Mesenteric fat pad (tissue), 1 donor: ENCODE data around the genes OR10T2, PYDC5 and OR10J1.

DNA sequence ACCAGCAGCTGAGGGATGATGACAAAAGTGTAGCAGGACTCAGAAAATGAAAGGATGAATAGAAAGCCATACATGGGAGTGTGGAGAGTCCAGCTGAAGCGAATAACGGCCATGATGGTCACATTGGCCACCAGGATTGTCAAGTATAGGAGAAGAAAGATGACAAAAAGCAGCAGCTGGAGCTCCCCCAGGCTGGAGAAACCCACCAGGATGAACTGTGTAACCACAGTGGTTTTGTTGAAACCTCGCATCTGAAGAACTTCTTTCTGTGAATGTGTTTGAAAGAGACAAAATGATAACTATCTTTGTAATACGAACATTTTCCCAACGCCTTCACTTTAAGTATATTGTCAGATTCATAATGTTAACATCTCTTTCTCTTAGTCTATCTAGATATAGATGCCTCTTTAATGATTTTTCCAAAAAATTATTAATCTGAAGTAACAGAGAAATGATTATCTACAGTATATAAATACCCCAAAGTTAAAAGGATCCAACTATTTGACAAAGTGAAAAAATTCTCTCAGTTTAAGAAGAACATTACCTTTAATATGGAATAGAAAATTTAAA lies at the start of gene OR10T2:
TSS of gene OR10T2 (minus strand) at position 251 of the 570 bp plus-strand sequence.
- PRO-cap = no peak

DNA sequence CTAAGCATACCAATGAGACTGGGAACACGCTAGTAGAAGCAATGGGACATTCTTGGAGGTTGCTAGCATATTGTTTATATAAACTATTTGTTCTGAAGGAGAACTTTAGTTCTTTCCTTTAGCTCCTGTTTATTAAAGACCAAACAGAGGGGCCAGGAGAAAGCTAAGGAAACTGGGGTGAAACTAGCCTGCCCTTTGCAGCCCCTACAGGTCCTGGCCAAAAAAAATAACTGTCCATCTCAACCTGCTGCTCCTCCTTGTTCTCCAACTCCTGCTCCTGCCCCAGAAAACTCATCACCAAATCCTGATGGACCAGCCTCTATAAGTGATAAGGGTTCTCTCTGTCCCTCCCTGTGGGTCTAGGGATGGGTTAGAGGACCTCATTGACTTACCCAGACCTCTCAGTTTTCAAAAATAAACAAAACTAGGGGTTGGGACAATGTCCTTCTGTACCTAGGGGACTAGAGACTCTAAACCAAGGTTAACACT lies 10.4 kb upstream of the OR6K3 start:
- PRO-cap = no peak

GRCh38 chr1:158932180-158932634 lies 855 bp downstream of the PYHIN1 start:
- PRO-cap = no peak

GRCh38 chr1:159002452-159003000 lies at the start of gene PYDC5:
TSS of gene PYDC5 (minus strand) at chr1:159002751.
- PRO-cap = no peak

DNA sequence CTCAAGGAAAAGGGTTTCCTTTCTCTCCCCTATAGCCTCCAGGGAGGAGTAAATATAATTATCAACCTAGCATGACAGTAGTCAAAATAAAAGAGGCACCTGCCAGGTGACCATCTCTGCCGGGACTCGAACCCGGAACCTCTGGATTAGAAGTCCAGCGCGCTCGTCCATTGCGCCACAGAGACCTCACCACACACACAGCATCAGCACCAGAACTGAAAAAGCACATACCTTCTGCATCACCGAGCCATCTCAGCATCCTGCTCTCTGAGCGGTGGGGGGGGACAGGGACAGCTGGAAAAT lies 30.0 kb upstream of the CADM3 start:
- PRO-cap = no peak

- PRO-cap = no peak
Observed at GRCh38 chr1:159439323-159439968, at the start of gene OR10J1. TSS of gene OR10J1 (plus strand) at chr1:159439722.

GRCh38 chr1:159591745-159592193 lies 4.1 kb downstream of the APCS start:
- PRO-cap = no peak

DNA sequence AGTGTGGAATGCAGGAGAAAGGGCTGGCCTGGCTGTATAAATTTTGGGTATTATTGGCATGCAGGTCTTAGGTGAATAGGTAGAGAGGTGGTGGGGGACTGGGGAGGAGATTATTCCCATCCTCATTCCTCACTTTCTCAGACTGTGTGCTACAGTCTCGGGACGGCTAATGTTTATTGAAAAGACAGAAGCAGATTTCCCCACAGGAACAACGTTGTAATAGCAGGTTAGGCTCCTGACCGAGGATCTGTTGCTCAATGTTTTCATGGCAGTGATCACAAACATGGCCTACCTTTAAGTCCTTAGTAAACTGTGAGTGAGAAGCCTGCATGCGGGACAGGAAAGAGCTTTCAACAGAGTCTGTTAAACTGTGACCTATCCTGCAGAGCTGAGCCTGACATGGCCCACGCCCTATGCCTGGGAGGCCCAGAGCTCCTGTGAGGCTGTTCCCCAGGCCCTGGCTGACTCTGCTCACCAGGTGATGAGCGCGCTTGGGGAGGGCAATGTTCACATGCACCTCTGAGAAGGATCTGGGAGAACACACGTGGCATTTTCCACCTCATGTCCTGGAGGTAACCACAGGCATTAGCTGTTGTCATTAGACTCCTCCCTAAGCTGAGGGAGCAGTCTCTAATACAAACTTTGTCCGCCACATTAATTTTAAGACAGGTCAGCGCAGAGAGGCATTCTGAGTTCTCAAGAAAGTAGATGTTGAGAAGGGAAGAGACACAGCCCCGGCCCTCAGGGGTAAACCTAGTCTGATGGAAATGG lies 16.4 kb downstream of the VSIG8 start:
- PRO-cap = no peak

DNA sequence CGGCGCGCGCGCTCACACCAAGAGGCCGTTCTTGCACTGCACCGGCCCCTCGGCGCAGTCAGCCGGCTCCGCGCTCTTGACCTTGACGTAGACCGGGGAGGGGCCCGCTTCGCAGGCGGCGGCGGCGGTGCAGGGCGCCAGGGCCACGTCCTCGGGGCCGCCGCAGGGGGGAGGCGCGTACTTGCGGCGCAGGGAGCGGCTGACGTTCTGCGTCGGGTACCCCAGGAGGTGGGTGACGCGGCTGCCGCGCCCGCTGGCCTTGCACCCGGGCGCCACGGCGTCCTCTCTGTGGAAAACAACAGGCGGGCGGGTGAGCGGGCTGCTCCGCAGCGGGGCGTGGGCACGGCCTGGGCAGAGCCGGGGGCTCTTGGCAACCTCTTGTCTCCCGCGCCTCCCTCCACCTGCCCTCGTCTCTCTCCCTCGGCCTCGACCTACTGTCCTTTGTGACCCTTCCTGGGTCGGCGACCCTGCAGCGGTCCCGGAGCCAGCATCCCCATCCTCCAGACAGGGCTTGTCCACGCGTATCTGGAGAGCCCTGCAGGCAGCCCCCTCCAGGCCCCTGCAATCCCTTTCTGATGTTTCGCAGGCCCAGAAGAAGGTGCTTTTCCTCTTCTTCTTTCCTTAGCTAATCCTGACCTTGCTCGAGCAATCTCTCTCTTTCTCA lies 7.6 kb downstream of the VSIG8 start:
- PRO-cap = bidirectional peak, plus-strand start at position 289 of the sequence, minus-strand start at position 33 of the sequence

GRCh38 chr1:159917347-159917783 lies 7.9 kb downstream of the TAGLN2 start:
- PRO-cap = no peak

GRCh38 chr1:159923116-159924211 lies 1.8 kb downstream of the TAGLN2 start:
- PRO-cap = bidirectional peak, plus-strand start at chr1:159923540, minus-strand start at chr1:159923339; bidirectional peak, plus-strand start at chr1:159923878, minus-strand start at chr1:159923723

- PRO-cap = no peak
Observed at GRCh38 chr1:159939705-159940371, 5.6 kb downstream of the IGSF9 start.

- PRO-cap = no peak
Observed at GRCh38 chr1:159944178-159945185, 931 bp downstream of the IGSF9 start.

DNA sequence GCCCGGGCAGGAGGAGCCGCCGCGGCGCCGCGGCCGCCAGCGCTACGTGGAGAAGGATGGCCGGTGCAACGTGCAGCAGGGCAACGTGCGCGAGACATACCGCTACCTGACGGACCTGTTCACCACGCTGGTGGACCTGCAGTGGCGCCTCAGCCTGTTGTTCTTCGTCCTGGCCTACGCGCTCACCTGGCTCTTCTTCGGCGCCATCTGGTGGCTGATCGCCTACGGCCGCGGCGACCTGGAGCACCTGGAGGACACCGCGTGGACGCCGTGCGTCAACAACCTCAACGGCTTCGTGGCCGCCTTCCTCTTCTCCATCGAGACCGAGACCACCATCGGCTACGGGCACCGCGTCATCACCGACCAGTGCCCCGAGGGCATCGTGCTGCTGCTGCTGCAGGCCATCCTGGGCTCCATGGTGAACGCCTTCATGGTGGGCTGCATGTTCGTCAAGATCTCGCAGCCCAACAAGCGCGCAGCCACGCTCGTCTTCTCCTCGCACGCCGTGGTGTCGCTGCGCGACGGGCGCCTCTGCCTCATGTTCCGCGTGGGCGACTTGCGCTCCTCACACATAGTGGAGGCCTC lies 2.8 kb downstream of the KCNJ9 start:
- PRO-cap = no peak

- PRO-cap = no peak
Observed at GRCh38 chr1:160095516-160096458, 2.6 kb downstream of the IGSF8 start.

- PRO-cap = no peak
Observed at GRCh38 chr1:160100888-160101640, 2.6 kb upstream of the IGSF8 start.

DNA sequence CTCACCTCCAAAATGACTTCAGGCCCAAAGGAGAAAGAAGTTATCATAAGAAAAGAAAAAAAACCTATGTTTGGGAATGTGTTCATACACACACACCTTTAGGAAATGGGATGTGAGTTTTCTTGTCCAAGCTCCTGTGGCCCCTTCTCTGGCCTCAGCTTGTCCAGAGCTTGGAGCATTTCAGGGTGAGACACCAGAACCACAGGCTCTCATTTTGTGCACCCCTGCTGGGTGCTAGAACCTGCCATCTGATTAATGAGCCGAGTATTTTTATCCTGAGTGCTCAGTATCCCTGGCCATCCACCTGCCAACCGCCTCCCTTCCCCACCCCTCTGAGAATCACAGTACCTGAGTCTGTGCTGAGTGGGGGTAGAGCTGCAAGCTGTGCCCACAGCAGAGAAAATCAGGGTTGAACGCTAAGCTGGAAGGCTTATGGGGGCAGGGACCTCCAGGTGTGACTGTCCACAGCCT lies 1.3 kb downstream of the CASQ1 start:
- PRO-cap = no peak

- PRO-cap = no peak
Observed at GRCh38 chr1:160206404-160206899, 1.3 kb downstream of the PEA15 start.

DNA sequence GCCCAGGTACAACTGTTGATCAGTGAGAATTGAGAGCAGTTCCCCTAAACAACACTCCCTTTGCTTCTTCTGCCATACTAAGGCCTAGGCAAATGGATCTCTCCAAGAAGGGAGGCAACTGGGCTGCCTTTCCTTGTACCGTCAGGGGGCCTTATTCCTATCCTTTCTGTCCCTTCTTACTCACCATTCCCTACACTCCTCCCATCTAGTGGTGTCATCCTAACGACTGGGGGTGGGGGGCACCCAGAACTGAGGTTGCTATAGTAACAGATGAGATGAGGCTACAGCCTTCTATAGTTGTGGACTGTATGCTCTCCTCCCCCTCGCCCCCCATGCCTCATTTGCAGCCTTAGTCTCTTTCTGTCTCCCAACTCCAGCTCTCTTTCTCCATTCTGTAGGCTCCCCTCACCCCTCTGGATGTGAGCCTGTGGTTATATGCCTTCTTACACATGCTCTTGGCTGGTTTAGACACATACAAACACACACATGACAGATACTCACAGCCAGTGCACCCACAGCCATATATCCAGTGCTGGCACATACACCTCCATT lies 3.6 kb downstream of the PEA15 start:
- PRO-cap = no peak

DNA sequence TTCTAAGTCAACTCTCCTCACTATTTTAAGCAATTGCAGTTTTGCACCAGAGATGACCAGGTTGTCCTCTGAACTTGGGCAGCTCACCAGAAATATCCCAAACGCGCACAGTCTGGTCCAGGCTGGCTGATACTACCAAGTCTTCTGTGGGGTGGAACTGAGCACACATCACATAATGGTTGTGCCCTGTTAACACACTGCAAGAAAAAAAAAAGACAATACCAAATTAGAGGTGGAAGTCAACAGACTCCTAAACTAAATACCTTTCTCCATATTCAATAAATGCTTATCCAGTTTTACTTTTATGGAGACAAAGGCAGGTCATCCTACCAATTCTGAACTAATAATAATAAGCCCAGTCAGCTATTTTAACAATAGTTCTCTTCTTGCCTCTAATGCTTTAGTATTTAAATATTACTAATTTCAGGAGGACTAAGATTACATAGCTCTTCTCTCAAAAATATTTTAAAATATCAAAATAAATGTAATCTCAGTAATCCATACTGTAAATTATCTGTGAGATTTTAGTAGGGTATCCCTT lies 10.6 kb downstream of the COPA start:
- PRO-cap = no peak